Lower leg skin (tissue), 2 donors: Measurements from ENCODE around the genes RNF41, NABP2, GLS2, NACA and NAB2.

DNA sequence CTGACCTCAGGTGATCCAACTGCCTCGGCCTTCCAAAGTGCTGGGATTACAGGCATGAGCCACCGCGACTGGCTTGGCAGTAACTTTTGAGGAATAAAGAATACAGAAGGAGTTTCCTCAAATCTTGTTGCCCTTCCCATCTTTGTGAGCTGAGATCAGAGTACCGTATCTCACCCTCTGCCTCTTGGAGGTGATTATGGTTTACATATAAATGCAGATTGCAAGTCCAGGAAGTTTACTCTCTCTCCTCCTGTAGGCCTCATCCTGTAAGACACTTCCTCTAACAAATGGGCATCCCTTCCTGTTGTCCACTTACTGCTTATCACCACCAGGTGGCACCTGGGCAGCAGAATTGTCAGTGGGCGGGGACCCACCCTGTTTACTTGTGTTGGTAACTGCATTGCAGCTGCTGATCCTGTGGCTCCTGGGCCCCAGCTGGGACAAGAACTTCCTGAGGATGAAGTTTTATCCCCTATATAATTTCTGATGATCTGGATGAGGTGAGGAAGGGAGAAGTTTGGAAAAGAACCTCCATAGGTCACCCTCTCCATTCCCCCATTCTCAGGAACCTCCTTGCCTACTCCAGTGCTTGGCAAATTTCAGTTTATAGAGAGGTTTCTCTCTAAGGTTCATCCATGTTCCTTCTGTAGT, 1.9 kb upstream of the ESYT1 start:
- PRO-cap = bidirectional peak, plus-strand start at position 409 of the sequence, minus-strand start at position 184 of the sequence
- RAMPAGE, long total RNA, 2 experiments = no peak in any of the 2 experiments

DNA sequence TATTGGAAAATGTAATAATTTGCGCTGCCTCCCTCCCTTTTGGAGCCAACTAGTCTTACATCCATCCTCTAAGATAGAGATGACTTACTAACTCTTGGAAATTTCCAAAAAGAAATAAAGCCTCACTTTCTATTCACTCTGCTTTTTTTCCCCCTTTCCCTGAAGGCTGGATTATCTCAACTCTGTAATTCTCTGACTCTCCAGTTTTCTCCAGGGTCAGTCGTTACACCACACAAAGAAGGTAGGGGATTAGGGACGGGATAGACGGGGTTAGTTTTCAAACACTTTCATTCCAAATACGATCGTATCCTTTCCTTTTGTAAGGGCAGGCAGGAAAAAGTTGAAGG, 715 bp upstream of the ESYT1 start:
- PRO-cap = no peak
- RAMPAGE, long total RNA, 2 experiments = no peak in any of the 2 experiments

DNA sequence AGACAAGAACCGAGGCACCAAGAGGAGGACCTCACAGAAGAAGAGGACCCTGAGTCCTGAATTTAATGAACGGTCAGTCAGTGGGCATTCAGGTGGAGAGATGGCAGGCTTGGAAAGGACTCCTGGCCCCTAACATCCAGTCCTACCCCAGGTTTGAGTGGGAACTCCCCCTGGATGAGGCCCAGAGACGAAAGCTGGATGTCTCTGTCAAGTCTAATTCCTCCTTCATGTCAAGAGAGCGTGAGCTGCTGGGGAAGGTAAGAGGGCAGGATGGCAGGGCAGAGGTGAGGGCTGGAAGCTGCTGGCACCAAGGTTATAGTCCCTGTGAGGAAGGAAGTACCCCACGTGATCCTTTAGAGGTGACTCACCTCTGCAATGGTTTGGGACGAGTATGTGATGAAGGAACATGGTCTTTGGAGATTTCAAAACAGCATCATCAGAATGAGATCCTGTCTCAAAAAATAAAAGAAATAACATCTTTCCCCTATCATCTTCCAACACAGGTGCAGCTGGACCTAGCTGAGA, 9.2 kb upstream of the MYL6B start:
- PRO-cap = no peak
- RAMPAGE, long total RNA, 2 experiments = no peak in any of the 2 experiments

GRCh38 chr12:56162969-56163254, 4.8 kb downstream of the MYL6 start:
- PRO-cap = no peak
- RAMPAGE, long total RNA, 2 experiments = no peak in any of the 2 experiments

- PRO-cap = no peak
- RAMPAGE, long total RNA, 2 experiments = no peak in any of the 2 experiments
Measured at GRCh38 chr12:56189034-56189165, 383 bp downstream of the SMARCC2 start.

DNA sequence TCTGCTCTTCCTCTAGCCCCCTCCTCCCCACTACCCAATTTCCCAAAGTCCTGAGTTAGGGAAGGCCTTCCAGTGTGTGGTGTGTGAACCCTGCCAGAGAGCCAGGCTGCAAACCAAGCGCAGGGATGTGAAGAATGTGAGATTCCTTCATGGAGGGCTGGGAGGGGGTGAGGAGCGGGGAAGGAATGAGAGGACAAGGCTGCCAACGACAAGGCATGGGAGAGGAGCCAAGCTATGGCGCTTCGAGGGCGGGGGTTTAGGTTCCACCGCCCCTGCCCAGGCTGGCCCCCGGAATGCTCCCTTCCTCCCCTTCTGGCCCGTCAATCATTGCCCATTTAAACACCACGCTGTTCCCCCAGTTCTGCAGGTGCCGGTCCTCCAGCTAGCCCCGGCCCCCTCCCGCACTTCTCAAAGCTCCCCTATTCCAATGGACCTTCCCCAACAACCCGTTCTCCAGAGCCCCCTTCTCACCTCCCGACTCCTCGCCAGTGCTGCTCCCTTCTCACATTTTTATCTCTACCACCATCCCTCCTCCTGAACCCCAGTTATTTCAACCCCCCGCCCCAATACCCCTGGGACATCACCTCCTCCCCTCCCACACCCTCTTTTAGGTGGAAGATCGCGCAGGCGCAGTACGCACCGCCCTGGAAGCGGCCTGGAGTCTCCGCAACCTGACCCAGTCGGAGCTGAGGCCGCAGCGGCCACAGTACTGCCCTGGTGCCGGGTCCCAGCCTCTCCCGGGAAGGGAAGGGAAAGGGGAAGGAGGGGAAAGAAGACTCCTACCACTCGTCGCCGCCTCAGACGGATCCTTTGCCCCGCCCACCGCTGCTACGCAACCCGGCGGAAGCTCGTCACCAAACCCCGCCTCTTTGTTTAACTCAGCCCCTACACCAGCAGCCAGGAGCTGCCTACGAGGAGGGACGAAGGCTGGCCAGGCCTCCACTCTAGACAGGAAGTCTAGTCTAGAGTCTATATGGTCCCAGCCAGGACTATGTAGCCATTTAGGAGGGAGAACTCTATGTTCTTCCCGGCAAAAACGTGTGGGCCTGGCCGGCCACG, at the start of gene RNF41:
Gene RNF41 (minus strand): TSS at position 803 of the 1,059 bp plus-strand sequence.
- PRO-cap = bidirectional peak, plus-strand start at position 900 of the sequence, minus-strand start at position 803 of the sequence
- RAMPAGE, long total RNA, 2 experiments = start-site peak on the plus strand in 1 of 2 experiments, centred at position 947 of the sequence, 21 reads per replicate; start-site peak on the minus strand in 2 of 2 experiments, centred at positions 787 to 803 of the sequence, 64 to 108 reads per replicate

- PRO-cap = bidirectional peak, plus-strand start at chr12:56224344, minus-strand start at chr12:56224119
- RAMPAGE, long total RNA, 2 experiments = start-site peak on the plus strand in 2 of 2 experiments, at chr12:56224352-56224396 at its widest, 60 to 75 reads per replicate
Measured at GRCh38 chr12:56223946-56224791, at the start of gene NABP2. Gene NABP2, plus strand, starts transcription at chr12:56224342.

DNA sequence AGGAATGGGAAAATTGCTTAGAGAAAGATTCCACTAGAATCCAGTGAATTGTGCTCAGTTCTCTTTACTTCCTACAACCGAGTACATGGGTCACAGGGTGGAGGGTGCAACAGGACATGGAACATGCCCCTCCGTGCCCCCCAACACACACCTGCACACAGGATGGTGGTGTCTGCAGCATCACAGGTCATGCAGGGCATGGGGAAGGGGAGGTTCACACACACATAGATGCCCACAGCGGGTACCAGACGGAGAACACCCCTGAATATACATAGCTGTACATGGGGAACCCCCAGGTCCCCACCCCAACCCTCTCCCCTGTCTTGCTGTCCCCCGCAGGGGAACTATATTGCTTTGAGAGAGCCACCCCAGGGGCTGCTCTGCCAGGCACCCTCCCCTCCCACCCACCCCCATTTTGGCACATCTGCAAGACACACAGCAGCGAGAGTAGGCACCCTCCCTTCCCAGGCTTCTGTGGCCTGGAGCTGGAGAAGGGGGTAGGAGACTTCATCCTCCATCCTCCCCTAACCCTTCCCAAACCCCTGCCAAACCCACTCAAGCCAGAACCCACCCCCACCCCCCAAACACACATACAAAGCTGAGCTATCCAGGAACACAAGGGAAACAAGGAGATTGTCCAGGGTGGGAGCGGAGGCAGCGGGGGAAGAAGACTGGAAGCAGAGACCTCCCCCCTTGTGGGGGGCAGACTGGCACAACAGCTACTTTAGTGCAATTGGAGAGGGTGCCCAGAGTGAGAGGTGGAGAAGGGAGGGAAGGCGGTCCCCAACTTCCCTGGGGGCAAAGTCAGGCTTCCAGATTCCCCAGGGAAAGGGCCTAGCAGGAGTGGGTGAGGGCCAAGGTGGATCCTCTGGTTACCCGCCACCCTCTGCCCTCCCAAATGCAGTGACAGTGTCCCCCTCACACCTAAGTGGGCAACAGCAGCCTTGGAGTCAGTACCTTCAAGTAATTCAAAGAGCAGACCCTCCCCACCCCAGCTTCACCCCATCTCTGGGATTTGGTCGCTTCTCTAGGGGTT, 8.6 kb downstream of the SLC39A5 start:
- PRO-cap = no peak
- RAMPAGE, long total RNA, 2 experiments = no peak in any of the 2 experiments

- PRO-cap = no peak
- RAMPAGE, long total RNA, 2 experiments = no peak in any of the 2 experiments
Measured at GRCh38 chr12:56361575-56361835, 1.2 kb downstream of the APOF start.

- PRO-cap = no peak
- RAMPAGE, long total RNA, 2 experiments = no peak in any of the 2 experiments
Measured at GRCh38 chr12:56364553-56364962, 1.9 kb upstream of the APOF start.

GRCh38 chr12:56417843-56418642, 31.2 kb downstream of the TIMELESS start:
- PRO-cap = no peak
- RAMPAGE, long total RNA, 2 experiments = no peak in any of the 2 experiments

DNA sequence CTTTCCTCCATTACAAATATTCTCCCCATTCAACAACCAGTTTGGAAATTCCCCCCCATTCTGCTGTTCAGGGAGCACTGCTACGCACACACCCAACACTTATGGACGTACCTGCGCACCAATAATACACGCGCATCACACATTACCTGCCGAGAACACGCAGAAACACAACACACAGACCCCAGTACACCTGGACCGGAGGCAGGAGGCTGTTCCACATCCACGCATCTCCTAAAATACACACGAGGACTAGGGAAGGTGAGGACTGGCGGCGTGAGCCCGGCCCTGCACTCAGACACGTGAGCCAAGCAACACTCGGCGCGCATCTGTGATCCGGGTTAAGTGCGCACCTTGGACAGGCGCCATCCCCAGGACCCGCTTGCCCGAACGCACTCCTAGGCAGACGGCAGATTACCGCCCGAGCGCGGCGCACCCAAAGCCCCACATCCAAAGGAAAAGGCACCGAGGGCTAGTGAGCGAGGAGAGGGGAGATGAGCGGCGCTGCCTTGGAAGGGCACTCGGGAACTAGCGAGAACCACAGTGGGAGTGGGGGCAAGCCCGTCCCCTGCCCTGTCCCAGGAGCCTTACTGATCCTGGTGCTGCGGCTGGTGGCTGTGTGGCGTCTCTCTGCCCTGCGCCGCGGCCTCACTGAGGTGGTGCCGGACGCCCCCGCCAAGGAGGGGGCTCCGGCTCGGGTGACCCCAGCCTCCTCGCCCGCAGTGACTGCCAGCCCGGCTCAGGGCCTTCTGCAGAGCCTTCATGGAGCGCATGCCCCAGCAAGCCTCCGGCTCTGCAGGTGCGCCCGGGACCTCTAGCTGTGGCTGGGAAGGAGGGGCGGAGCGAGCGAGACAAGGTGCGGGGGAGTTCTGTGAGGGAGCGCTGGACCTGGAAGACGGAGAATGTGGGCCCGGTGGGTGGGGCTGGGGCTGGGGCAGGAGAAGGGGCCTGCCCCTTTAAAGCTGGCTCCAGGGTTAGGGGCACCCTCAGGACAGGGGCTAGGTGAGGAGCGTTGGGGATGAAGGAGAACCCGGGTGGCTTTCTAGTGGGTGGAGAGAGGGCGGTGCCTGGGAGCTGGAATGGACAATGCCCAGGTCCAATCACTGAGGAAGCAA, at the start of gene GLS2:
Gene GLS2 (minus strand): TSS at position 813 of the 1,112 bp plus-strand sequence.
- PRO-cap = bidirectional peak, plus-strand start outside the sequence, minus-strand start at position 1,033 of the sequence
- RAMPAGE, long total RNA, 2 experiments = start-site peak on the minus strand in 2 of 2 experiments, centred at positions 783 to 814 of the sequence, 27 reads per replicate

GRCh38 chr12:56496758-56497075, 8.8 kb upstream of the GLS2 start:
- PRO-cap = no peak
- RAMPAGE, long total RNA, 2 experiments = no peak in any of the 2 experiments

GRCh38 chr12:56636278-56637542, 6.6 kb upstream of the BAZ2A start:
- PRO-cap = bidirectional peak, plus-strand start at chr12:56636455, minus-strand start at chr12:56636348; unidirectional peak, minus-strand start at chr12:56636787; bidirectional peak, plus-strand start at chr12:56637115, minus-strand start at chr12:56636851; bidirectional peak, plus-strand start at chr12:56637178, minus-strand start at chr12:56637138
- RAMPAGE, long total RNA, 2 experiments = start-site peak on the minus strand in 2 of 2 experiments, at chr12:56636336-56636351 at its widest, 59 to 89 reads per replicate

- PRO-cap = no peak
- RAMPAGE, long total RNA, 2 experiments = no peak in any of the 2 experiments
Measured at GRCh38 chr12:56662775-56664184, 17.5 kb upstream of the ATP5F1B start.

- PRO-cap = bidirectional peak, plus-strand start at chr12:56725471, minus-strand start at chr12:56725335
- RAMPAGE, long total RNA, 2 experiments = start-site peak on the minus strand in 2 of 2 experiments, at chr12:56725266-56725341 at its widest, 16,933 to 18,928 reads per replicate
Measured at GRCh38 chr12:56724911-56725758, at the start of gene NACA. Gene NACA, minus strand, starts transcription at chr12:56725299.

GRCh38 chr12:57085664-57086537, 3.0 kb upstream of the NAB2 start:
- PRO-cap = bidirectional peak, plus-strand start at chr12:57086189, minus-strand start at chr12:57086148
- RAMPAGE, long total RNA, 2 experiments = no peak in any of the 2 experiments

GRCh38 chr12:57088949-57089613, at the start of gene NAB2:
Gene NAB2, plus strand, starts transcription at chr12:57089114.
- PRO-cap = bidirectional peak, plus-strand start at chr12:57089043, minus-strand start at chr12:57088615
- RAMPAGE, long total RNA, 2 experiments = start-site peak on the plus strand in 2 of 2 experiments, at chr12:57088986-57089121 at its widest, 44 to 104 reads per replicate

DNA sequence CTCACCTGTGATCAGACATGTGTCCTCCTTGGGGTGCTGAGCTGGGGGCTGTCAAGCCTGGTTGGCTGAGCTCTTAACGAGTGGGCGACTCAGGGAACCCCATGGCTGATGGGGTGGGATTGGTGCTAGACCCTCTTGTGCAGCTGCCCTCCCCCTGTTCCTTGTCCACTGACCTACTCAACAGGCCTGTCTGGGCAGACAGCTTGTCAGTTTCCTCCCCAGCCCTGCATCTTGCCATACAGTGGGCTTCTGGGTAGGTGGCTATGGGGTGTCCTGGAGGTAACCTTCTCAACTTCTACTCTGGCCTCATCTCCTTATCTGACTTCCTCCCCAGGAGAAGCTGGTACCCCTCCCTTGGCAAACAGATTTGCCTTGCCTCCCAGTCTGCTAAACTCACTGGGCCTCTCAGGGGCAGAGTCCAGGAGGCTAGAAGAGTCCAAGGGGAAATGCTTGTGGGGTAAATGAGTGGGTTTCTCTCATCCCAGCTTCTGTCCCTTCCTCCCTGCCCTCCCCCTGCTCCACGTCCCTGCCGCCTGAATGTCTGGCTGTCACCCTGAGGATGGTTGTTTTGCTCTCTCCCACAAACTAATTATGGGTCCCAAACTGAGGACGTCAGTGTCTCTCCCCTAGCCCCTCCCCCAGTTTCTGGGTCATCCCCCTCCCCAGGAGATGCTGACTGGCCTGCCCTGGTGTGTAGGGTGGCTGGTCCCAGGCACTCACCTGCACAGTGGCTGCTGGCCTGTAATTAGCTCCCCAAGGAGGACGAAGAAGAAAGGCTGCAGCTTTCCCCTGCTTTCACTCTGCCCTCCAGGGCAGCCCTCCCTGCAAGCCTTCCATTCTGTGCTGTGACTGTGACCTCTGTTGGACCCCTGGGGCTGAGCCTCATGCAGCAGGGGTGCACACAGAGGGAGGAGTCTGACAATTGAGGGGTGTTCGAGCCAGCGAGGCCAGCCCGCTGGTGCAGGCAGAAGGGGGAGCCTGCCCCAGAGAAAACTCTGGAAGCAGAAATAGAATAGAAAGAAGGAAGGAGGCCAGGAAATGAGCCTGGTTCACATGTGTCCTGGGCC, 18.8 kb downstream of the LRP1 start:
- PRO-cap = no peak
- RAMPAGE, long total RNA, 2 experiments = no peak in any of the 2 experiments

DNA sequence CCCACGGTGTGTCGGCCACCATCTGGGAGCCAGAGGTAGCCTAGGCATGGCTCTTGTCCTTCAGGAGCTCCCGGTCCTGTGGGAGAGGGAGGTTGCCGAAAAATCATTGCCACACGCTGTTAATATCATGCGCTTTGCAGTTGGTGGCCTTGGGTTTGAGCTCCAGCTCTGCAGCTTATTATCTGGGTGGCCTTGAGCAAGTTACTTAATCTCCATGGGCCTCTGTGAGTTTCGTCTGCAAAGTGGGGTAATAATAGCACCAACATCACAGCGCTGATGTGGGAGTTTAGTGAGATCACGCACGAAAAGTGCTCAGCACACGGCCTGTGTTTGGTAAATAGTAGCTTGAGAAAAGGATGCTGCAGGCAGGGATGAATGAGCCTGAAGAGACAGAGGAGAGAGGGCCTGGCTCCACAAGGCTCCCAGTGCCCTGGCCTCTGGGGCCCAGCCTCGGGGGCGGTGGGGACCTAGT, 41.1 kb downstream of the LRP1 start:
- PRO-cap = no peak
- RAMPAGE, long total RNA, 2 experiments = no peak in any of the 2 experiments